ENCODE measurements around the genes INVS, SMC2, OR13C2 and OR13D1.

DNA sequence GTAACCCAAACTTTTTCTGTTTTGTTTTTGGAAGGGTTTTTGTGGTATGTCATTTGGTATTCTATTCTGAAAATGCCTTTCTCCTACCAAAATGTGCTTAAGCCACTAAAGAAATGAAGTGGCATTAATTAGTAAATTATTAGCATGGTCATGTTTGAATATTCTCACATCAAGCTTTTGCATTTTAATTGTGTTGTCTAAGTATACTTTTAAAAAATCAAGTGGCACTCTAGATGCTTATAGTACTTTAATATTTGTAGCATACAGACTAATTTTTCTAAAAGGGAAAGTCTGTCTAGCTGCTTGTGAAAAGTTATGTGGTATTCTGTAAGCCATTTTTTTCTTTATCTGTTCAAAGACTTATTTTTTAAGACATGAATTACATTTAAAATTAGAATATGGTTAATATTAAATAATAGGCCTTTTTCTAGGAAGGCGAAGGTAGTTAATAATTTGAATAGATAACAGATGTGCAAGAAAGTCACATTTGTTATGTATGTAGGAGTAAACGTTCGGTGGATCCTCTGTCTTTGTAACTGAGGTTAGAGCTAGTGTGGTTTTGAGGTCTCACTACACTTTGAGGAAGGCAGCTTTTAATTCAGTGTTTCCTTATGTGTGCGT is 45.2 kb downstream of the TGFBR1 start:
- PRO-cap = no peak

GRCh38 chr9:99239279-99240079 is 17.4 kb downstream of the SEC61B start:
- PRO-cap = no peak

DNA sequence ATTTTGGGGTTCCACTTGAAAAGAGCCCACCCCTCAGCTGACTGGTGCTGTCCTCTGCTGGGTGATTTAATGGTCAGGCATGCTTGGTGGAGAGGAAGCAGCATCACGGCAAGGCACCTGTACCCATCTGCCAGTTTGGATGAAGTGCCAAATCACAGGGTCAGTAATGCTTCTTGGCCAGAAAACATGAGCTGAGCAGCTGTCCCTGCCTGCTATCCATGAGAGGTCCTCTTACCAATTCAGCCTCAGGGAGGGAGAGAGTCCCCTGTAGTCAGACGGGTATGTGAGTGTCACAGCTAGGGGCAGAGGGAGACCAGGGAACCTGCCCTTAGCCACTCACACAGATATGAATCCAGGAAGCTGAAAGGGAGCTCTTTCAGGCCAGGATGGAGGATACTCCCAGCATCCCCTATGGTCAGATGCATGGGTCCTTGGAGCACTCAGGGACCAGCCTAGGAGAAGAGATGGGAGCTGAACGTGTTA is 138.0 kb downstream of the SEC61B start:
- PRO-cap = no peak

DNA sequence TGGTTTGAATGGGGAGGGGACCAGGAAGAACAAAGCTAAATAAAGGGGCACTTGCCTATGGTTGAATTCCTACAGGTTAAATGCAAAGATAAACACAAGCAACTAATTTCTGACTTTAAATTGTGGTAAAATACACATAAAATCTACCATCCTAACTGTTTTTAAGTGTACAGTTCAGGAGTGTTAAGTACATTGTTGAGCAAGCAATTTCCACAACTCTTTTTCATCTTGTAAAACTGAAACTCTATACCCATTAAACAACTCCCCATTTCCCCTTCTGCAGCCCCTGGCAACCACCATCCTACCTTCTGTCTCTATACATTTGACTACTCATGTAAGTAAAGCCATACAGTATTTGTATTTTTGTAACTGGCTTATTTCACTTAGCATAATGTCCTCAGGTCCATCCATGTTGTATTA is 38.5 kb upstream of the STX17 start:
- PRO-cap = no peak

DNA sequence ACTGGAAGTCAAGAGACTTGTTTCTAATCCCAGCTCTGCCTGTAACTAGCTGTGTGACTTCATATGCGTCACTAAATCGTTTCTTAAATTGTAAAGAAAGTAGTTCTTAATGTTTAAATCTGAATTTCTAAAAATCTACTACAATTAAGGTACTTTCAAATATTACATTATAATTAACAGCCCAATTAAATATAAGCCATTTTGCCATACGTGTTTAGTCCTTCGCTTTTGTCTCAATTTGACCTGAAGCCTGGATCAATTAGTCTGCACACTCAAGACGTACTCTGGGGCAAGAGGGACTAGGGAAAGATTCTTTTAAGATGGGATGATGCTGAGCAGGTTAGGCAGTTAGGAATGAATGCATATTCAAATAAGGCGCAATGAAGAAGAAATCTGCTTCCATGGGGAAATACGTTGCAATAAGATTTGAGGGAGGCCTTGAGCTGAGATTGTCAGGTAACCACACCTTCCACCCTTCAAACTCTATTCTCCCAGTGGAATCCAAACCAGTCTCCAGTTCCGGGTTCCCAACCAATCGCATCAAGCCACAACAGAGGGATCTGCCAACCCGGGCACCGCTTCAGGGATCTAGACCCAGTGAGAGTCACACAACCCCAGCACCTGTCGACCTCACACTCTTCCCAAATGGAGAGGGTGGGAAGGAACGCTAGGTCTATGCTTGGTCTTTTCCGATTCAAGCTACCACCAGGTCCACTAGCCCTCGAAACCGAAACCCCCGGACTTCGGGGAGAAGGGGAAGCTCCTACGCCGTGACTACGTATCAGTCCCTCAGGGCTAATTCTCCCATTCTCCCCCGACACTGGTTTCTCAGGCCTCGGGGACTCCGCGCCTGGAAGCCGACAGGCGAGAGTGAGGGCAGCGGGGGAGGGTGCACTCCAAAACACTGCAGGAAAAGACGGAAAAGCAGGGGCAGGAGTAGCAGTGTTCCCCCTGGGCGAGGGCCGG is 745 bp downstream of the ERP44 start:
- PRO-cap = bidirectional peak, plus-strand start at position 633 of the sequence, minus-strand start at position 491 of the sequence

DNA sequence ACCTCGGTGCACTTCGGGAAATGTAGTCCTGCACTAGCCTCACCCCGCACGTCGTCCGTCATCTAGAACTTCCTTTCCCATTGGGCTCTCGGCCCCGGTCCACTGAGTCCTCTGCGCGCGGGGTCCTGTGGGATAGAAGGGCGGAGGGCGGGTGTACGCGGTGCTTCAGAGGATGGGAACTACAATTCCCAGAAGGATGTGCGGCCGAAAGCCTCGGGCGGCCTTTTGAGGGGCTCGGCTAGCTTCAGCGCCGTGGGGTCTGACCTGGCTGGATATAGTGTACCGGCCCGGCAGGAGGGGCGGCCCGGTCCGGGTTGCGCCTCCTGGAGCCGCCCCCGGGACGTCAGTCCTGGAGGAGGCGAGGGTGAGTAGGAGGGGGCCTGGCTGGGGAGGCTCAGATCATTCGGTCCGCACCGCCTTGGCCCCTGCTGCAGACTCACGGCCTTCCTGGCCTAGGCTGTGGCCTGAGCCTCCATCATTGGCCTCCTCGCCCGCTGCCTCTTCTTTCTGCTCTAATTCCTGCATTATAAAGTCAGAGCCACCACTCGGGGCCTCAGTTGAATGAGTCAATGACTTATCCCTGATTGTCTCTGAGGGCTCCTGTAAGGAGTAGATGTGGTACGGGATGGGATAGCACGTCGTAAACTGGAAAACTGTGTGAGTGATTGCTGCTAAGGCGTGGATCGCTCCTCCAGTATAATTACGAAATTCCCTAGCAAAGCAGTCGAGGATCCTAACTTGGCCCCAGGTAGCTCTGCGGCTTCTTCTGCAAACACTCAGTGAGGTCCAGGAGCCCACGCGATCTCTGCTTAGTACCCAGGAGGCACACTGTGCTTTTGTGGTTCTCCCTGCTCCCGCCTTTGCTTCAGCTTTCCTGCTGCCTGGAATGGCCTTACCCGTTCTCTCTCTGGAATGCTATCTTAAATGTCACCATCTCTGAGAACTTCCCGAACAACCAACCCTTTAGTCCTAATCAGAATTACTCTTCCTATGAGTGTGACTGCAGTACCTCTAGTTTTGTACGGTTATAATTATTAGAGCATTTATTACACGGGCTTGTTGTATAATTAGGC is at the start of gene INVS:
TSS of gene INVS (plus strand) at position 191 of the 1,073 bp plus-strand sequence.
- PRO-cap = bidirectional peak, plus-strand start at position 240 of the sequence, minus-strand start outside the sequence; bidirectional peak, plus-strand start at position 402 of the sequence, minus-strand start at position 438 of the sequence; unidirectional peak, minus-strand start at position 894 of the sequence

GRCh38 chr9:100111035-100111681 is 12.1 kb downstream of the INVS start:
- PRO-cap = unidirectional peak, minus-strand start at chr9:100111463

GRCh38 chr9:100142308-100143132 is 43.5 kb downstream of the INVS start:
- PRO-cap = no peak

DNA sequence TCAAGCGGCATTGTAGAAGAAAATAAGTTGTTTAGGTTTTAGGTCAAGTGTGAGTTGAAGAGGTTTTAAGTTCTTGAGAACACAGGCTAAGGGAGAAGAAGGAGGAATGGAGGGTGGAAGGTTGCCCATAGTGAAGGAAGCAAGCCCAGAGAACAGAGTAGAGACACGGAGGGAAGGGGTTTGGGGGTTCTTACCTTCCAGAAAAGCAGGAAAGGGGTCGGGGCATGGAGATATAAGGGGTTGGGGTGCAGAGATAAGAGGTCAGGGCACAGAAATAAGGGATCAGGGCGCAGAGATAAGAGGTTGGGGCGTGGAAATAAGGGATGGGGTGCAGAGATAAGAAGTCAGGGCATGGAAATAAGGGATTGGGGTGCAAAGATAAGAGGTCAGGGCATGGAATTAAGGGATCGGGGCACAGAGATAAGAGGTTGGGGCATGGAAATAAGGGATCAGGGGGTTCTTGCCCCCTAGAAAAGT is 46.1 kb downstream of the INVS start:
- PRO-cap = no peak

DNA sequence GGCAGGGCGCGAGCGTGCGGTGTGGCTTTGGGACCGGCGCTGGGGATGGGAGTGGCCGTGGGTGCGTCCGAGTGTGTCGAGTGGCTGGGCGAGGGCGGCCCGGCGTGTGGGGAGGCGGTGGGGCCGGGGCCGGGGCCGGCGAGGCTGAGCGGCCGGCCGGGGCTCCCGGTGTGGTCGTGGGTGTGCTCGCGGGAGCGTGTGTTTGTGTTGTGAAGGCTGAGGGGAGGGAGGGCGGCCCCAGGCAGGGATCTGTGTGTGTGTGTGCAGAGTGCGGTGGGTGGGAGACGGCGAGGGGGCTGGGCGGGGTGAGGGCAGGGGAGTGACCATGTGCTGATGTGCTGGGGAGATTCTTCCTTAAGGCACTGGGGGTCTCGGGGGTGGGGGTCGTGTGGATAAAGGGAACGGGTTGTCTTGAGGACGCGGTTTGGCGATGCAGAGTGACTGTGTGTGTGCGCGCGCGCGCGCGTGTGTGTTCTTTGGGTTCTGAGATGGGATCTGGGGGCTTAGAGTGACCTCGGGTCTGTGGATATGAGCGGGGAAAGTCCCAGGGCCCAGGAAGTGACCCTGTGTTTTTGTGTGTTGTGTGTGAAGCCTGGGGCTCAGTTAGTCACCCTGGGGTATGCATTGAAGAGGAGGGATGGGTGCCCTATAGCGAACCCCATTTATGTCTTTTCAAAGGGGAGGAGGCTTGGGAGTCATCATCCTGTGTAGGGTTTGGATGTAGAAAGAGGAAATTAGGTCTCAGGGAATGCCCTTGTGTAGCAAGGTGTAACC is 1.1 kb downstream of the TMEFF1 start:
- PRO-cap = bidirectional peak, plus-strand start at position 506 of the sequence, minus-strand start at position 184 of the sequence

GRCh38 chr9:100516129-100516676 is 43.3 kb downstream of the TMEFF1 start:
- PRO-cap = no peak

DNA sequence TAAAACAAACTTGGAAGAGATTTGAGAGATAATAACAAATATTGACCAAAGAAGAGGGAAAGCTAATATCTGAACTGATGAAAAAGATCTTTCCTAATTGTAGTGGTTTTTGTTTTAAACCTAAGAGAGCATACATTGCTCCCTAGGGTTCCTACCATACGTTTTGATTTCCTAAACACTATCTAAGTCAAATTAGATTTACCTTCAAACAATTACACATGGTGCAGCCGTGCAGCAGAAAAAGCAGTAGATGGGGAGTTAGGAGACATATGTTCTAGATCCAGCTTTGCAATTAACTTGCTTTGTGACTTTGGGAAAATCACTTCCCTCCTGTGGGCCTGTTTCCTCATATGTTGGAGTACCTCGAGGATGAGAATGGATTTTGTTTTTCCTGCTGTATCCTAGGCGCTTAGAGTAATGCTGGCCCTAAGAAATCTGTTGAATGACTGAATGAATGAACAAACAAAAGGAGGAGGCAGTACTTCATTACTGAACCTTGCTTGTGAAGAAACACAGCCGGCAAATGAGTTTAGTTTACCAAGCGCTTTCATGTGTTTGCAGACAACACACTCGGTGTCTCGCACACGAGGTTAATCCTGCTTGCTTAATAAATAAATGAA is 673 bp downstream of the MRPL50 start:
- PRO-cap = bidirectional peak, plus-strand start at position 349 of the sequence, minus-strand start at position 252 of the sequence; bidirectional peak, plus-strand start at position 532 of the sequence, minus-strand start at position 448 of the sequence

GRCh38 chr9:101704908-101705822 is 33.3 kb downstream of the GRIN3A start:
- PRO-cap = no peak

- PRO-cap = bidirectional peak, plus-strand start at chr9:104094321, minus-strand start at chr9:104094015; bidirectional peak, plus-strand start at chr9:104094630, minus-strand start at chr9:104094511
Measured at GRCh38 chr9:104094200-104094863, at the start of gene SMC2. Gene SMC2 (plus strand): TSS chr9:104094309.

DNA sequence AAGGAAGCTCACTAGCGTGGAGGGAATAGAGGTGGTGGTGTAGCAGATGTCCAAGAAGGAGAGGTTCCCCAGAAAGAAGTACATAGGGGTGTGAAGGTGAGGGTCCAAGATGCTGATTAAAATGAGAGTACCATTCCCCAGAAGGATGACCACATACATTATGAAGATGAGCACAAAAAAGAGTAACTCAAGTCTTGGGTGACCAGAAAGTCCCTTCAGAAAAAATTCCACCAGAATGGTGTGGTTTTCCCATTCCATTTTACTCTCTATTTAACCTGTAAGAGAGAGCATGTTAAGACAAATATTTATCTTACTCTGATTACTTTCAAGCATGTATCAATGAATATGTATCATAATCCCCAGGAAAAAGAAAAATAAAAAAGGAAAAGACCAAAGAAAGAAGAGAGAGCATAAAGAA is at the start of gene OR13C2:
TSS of gene OR13C2 (minus strand) at position 258 of the 418 bp plus-strand sequence.
- PRO-cap = no peak

GRCh38 chr9:104694317-104694784 is at the start of gene OR13D1:
Gene OR13D1 (plus strand): TSS chr9:104694518.
- PRO-cap = no peak

GRCh38 chr9:104787798-104788121 is 23.8 kb downstream of the NIPSNAP3B start:
- PRO-cap = no peak

DNA sequence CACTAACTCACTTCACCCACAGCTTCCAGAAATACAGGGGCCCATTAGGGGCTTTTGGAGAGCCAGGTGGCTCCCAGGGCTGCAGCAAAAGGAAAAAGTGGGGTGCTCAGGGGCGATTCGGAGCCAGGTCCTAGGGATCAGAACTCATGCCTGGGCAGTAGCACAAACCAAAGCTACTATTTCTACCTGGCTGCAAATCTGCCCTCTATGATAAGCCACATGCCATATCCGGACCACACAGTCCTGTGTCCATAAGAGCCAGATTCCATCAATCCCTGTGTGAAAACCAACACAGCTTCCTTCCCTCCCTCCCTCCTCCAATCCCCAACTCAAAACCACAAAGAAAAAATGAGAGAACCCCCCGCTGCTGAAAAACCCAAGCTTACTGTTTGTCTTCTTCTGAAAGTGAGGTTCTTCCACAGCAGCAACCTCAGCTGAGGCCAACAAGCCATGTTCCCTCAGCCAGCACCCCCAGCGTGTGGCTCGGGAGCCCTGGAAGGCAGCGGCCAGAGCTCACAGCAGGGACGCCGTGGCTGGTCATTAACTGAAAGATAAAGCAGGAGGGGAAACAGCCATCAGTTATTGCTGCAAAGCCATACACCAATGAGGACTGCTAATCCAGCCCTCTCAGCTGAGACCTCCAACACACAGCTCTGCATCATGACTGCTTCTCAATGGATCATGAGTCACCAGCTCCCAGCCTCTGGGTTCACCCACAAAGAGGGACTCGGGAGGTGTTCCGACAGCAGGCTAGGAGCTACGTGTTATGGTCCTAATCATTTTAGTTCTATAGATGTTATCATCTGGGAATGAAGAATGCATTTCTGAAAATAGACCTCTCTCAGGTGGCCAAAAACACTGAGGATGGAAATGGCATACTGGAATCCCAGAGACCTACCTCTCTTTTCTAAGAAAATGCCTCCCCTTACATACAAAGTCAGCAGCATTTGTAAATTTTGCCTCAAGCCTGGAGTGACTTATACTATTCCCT is 24.4 kb downstream of the ABCA1 start:
- PRO-cap = no peak

DNA sequence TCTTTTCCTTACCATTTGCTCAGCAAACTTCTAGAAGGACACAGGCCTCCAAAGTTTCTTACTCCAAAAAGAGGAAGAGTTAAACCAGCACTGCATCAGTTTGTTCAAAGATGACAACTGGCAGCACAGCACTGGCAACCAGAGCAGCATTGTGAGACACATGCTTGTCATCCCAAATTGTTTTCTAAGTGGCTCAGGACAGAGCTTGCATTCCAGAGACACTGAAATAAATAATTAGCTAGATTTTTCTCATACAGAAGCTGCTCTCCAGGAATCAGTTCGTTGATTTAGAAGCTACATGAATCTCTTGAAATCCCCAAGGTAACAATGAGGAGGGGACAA is 22.5 kb downstream of the ABCA1 start:
- PRO-cap = no peak

GRCh38 chr9:104927082-104927632 is 798 bp downstream of the ABCA1 start:
- PRO-cap = bidirectional peak, plus-strand start at chr9:104927275, minus-strand start at chr9:104927203; bidirectional peak, plus-strand start at chr9:104927323, minus-strand start at chr9:104927297